REH cell (cell line): Measurements from ENCODE around the gene VLDLR.

- PRO-cap, result no peak
Observed at GRCh38 chr9:2125842-2126211, 110.7 kb downstream of the SMARCA2 start.

DNA sequence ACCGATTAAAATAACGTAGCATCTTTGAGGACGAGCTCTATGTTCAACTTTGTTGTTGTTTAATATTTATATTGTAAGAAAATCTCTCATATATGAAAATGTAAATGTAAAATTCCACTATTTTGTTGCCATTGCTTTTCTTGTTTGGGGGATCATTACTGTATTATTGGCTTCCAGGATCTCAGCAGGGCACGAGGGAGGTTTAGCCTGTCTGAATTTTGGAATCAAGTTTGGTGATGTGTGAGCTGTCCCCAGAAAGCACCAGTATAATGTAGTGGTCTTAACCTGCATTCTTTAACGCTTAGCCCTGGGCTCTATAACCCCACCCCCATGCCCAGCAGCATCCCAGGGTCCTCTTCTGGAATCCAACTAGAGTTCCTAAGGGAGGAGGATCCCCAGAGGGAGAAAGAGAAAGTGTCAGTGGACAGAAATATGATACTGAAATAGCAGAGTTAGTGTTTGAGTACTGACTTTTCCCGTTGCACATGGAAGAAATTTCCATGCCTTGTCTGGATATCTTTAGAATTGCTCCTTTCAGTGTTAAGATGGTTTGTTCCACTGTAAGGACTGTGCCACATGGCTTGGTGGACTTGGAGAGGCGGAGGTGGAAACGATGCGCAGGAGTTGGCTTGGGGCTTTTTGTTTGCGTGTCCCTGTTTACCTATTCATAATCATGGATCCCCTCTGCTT, 142.1 kb downstream of the SMARCA2 start:
- PRO-cap, result no peak

DNA sequence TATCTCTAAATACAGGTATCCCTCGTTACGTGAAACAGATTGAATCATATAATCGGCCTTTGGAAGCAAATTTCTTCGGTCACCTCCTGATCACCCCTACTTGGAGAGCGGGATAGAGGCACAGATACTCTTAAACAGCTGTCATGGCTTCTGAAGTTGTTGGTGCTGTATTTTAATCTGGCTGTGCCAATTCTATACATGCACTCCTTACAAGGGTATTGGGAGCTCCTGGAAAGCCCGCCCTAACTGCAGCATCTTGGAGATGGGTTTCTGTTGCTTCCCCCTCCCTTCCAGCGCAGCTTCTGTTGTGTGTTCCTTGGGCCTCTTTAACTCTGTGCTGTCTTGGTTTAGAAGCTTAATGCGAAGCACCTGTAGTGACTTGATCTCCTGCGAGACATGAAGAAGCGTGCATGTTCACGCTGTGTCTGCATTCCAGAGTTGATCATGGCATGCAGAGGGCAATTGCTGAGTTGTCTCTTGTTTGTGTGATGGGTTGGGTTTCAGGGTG, 155.4 kb downstream of the SMARCA2 start:
- PRO-cap, result no peak

DNA sequence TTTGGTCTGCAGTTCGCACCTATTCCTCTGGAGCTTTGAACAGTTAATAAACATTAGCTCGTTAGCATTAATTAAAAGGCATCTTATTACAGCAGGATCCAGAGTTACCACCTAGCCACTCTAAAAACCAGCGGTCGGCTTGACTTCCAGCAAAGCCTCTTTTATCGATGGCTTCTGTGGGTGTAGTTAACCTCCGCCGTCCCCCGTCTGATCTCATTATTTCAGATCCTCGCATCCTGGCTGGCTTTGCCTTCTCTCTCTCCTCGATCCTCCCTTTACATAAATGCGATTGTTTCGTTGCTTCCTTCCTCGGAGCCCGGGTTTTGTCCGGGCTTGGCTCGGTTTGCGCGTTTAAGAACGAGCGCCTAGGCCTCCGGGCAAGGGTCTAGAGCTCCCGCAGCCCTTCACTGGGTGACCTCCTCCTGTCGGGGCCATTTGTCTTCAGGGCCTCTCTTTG, 225.9 kb downstream of the SMARCA2 start:
- PRO-cap, result no peak

DNA sequence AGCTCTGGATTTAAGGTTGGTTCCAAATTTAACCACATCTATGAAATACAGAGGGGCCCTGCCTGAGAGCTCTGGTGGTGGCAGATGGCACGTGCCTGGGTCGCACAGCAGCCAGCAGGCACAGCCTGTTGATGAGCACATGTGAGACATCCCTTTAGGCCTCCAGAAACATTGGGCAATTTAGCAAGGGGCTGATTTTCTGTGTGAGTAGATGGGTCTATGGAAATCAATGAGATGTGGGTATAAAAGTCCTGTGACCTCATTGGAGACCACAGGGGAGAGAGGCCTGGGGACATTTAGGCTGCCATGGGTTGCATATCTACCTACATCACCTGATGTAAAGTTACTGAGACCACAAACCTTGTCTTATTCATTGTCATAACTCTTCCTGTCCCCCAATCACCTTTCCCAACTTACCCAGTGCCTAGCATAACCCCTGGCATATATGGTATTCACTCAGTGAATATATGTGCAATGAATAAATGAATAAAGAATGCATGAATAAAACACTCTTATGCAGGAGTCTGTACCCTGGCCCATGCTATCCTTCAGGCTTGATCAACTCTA, 285.0 kb downstream of the SMARCA2 start:
- PRO-cap, result no peak

DNA sequence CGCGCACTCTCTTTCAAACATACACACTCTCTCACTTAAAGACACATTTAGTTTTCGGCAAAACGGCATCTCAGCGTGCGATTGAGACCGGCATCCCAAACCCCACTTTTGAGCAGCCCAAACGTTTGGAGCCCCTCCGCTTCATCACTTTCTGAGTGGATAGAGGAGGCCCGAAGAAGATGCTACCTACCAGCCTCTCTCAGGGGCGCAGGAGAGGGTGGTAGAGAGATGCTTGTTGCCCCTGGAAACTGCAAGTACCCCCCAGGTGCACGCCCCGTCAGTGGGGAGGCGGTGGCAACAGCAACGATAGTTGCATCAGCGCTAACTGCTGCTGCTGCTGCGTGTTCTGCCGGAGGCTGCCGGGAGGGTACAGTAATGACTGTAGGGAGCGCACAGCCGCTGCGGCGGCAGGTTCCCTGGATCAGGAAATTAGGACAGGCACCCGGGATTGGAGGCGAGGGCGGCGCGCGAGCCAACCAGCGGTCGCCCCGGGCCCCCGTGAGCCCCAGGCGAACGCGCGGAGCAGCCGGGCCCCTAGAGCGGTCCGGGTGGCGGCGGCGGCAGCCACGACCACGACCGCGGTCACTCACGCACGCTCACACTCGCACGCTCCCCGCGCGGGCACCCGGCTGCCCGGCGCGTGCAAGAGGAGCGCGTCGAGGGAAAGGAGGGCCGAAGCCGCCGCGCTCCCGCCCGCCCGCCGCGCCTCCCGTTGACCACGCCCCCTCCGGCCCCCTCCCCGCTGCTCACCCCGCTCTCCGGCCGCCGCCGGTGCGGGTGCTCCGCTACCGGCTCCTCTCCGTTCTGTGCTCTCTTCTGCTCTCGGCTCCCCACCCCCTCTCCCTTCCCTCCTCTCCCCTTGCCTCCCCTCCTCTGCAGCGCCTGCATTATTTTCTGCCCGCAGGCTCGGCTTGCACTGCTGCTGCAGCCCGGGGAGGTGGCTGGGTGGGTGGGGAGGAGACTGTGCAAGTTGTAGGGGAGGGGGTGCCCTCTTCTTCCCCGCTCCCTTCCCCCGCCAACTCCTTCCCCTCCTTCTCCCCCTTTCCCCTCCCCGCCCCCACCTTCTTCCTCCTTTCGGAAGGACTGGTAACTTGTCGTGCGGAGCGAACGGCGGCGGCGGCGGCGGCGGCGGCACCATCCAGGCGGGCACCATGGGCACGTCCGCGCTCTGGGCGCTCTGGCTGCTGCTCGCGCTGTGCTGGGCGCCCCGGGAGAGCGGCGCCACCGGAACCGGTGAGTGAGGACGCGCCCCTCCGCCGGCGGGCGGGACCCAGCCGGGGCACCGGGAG, at the start of gene VLDLR:
TSS of gene VLDLR (plus strand) at position 749 of the 1,289 bp plus-strand sequence.
- PRO-cap, result no peak

- PRO-cap, result no peak
Observed at GRCh38 chr9:2640985-2641557, 19.5 kb downstream of the VLDLR start.

GRCh38 chr9:3486313-3486814, 39.4 kb downstream of the RFX3 start:
- PRO-cap, result no peak

DNA sequence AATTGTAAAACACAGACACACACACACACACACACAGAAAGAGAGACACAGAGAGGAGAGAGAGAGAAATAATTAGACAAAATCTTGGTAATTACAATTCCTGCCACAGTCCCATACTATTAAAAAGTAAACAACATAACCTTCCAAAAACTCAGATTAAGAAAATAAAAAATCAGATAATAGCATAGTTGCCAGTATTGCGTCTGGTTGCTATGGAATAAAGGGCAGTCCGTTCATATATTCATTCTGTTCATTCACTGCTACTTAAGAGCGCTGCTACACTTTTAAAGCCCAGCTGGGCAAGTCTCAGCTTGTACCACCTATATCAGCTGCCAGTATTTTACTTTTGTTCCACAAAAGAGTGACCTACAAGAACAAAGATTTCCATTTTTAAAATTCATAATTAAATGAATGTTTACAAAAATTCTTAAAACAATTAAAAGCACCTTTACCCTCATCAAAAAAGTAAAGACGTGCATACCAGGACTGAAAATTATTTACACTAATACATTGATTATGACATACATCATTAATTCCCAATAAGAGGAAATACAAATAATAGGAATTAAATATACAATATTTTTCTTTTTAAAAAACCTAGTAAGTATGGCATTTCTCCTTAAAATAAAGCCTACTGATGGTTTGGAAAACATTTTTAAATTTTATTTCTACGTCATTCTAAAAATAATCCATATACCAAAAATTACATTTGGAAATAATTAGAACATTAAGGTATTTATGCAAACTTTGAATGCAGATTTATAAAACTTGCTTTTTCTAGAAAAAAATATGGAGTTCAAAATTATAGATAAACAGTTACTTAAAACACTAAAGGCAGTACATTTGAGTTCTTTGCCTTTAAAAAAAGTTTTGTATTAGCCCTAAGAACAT, 16.6 kb downstream of the RFX3 start:
- PRO-cap, result bidirectional peak, plus-strand start at position 249 of the sequence, minus-strand start at position 259 of the sequence

- PRO-cap, result no peak
Observed at GRCh38 chr9:3740640-3741103, 214.9 kb upstream of the RFX3 start.

- PRO-cap, result no peak
Observed at GRCh38 chr9:4066367-4066702, 233.5 kb downstream of the GLIS3 start.

DNA sequence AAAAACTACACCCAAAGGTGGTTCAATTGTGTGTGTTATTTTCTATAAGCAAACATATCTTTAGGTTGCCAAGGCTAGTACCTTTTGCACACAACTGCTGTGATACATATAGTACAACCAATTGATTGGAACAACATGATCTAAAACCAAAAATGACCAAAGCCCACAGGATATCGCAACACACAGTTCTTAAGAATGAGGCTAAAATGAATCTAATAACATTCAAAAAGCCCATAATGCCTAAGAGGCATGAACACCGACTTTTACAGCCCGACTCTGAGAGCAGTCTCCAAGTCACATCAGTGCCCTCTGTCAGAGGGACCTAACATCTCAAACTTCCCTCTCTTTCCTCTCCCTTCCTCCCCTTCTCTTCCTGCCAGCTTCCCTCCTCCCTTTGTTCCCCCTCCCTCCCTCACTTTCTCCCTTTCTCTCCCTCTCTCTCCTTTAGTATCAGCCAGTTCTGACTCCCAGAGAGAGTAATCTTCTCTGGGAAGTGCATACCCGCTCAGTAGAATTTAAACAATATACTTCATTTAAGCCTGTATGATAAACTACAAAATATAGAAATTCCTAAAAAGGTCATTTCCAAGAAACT, 154.4 kb downstream of the GLIS3 start:
- PRO-cap, result no peak

DNA sequence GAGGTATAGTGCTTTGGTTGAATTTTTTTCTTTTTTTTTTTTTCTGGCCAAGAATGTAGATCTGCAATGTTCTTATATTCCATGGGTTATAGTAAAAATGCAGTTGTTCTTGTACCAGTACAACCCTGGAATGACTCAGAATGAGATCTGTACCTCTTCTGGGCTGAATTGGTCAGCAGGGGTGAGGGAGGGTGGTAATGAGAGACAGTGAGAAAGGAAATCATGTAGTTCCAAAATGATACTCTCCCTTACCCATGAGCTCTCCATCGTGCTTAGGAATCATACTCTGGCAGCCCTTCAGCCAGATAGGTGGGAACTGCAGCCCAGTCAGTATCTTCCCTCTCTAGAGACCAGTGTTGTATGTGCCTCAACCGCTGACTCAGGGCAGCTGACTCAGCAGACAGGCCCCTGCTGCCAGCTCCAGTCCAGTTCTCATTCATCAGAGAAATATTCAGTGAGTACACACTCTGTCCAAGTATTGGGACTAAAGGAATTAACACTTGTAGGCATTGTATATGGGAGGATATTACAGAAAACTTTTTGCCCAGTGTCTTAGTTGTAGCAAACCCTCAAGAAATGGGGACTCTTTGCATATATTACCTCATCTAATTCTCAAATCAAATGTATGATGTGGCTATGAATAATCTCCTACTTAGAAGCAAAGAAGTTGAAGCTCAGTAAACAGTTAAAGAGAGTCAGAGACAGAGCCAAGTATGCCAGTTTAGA, 2.3 kb upstream of the GLIS3 start:
- PRO-cap, result no peak

GRCh38 chr9:4503002-4503647, 12.9 kb downstream of the SLC1A1 start:
- PRO-cap, result no peak

GRCh38 chr9:4517218-4517832, 27.1 kb downstream of the SLC1A1 start:
- PRO-cap, result no peak

- PRO-cap, result no peak
Observed at GRCh38 chr9:4582876-4583581, 79.1 kb upstream of the PLPP6 start.

- PRO-cap, result no peak
Observed at GRCh38 chr9:4614447-4615131, 47.5 kb upstream of the PLPP6 start.

DNA sequence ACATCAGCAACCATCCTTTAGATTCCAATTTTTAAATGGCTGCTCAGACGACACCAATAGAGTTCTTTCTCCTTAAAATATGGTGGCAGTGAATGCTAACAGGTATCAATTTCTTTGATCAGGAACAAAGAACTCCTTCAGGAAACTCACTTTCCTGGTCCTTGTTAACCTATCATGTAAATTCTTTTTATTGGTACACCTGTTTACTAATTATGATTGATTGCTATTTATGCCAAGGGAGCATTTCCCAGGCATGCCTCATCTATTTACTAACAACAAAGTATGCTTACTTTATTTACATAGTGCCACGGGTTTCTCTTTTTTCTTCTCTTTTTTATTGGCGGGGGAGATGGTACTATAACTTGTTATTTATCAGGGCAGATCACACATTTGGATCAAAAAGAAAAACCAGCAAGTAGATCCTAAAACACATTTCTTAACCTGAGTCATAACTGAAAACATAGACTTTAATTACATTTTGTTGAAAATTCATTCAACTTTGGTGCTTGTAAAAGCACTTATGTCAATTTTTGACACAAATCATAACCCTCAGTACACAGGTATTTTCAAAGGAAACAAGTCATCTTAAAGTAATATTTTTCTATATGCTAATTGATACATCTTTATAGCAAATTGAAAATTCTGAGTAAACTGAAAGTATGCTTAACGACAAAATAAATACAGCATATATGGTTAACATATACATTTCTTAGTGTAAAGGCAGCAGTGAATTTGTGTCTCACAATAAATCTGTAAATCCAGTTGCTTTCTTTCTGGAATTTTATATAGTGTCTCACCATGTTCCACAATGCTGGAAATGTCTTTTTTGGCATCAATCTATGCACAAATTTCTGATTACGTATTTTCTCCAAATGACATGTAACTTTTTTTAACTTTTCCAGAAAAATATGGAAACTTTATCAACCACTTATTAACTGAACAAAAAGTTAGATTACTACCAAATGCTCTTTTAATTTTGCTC, 29.0 kb downstream of the AK3 start:
- PRO-cap, result no peak

- PRO-cap, result bidirectional peak, plus-strand start at chr9:4792944, minus-strand start at chr9:4792673
Observed at GRCh38 chr9:4792170-4792841, 438 bp upstream of the RCL1 start.

GRCh38 chr9:4828691-4829676, 36.2 kb downstream of the RCL1 start:
- PRO-cap, result no peak